Bronchus fibroblast of lung (primary cell): Measurements from ENCODE around the gene MBLAC1.

- RAMPAGE, long total RNA = no peak
Measured at GRCh38 chr7:99032718-99033657, 110.9 kb downstream of the SMURF1 start.

DNA sequence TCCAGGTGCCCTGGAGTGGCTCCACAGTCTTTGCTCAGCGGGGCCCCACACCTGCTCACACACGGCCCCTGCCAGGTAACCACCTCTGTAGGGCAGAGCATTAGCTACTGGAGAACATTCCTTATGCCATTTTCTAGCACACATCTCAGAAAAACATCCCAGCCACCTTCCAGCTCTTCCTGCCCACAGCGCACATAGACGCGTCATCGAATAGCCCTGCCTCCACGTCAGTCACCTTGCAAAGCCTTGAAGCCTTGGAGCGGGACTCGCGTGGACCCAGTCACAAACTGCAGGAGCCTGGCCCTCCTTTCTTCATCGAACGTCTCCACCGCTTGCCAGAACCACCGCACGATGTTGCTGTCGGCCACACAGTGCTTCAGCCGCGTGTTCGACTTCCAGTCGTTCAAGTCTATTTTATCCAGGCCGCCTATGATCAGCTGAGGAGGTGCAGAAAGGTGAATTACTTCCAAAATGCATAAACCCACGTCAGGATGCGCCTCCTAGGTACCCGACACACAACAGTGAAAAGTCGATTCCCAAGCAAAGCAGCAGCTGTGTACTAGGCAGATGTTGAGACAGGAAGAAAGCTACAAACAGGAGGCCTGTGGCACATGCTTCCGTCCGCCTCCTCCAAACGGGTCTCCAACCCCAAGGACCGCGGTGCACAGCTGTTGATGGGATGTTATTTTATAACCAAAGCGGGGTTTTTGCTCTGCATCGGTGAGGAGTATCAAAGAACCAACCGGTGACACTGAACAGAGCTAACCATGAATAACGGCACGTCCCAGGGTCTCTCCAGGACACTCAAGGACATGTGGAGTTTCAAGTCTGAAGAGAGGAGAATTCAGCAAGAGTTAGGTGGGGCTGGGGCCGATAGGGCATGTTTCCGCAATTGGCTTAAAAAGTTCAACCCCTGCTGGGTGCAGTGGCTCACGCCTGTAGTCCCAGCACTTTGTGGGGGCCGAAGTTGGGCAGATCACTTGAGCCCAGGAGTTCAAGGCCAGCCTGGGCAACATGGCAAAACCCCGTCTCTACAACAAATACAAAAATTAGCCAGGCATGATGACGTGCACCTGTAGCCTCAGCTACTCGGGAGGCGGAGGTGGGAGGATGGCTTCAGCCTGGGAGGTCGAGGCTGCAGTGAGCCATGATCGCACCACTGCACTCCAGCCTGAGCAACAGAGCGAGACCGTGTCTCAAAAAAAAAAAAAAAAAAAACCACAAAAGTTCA is 108.2 kb downstream of the SMURF1 start:
- RAMPAGE, long total RNA = no peak

- RAMPAGE, long total RNA = no peak
Measured at GRCh38 chr7:99079125-99079587, 64.8 kb downstream of the SMURF1 start.

DNA sequence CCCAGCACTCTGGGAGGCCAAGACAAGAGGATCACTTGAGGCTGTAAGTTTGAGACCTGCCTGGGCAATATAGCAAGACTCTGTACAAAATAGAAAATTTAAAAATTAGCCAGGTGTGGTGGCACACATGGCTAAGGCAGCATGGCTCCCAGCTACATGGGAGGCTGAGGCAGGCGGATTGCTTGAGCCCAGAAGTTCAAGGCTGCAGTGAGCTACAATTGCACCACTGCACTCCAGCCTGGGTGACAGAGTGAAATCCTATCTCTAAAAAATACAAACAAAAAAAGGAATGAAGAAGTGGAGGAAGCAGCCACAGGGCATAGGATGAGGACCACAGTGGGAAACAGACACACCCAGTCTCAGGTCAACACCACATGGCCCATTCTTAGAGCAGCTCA is 10.0 kb downstream of the PDAP1 start:
- RAMPAGE, long total RNA = no peak

GRCh38 chr7:99457563-99458638 is 8.1 kb downstream of the ATP5MF start:
- RAMPAGE, long total RNA = no peak

DNA sequence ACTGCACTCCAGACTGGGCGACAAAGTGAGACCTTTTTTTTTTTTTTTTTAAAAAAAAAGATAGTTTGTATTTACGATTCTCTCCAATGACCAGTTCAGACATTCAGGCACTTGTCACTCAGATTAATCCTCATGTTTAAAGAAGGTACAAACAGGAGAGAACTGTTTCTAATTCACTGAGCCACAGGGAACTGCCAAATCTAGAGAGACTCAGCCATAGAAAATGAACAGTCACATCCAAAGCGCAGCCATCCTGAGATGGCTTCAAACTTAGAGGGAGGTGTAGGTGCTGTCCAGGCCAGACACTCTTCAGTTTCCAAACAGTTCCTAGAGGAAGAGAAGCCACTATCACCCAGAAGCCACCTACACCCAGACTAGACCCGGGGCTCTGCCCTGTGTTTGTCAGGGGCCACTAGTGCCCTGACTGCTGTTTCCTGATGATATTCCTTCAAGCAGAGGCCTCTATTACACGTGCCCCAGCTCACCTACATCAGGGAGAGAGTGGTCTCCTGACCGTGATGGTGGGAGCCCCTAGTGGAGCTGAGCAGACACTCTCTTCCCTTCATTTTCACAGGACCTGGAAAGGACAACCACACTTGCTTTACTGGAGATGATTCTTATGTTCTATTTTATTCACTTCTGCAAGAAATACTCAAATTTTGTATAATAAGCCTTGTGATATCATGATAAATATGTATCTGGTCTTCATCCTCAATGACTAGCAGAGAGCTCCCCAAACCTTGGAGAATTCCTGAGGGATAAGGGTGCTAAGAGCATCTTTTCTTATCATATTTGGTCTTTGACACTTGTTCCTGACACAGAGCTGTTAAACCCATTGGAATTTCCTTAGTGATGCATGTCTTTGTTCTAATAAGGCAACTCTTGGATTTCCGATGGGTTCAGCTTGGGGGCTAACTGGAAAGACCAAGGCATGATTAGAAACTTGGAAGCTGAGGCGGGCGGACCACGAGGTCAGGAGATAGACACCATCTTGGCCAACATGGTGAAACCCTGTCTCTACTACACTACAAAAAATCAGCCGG is 9.2 kb downstream of the ZNF394 start:
- RAMPAGE, long total RNA = no peak

DNA sequence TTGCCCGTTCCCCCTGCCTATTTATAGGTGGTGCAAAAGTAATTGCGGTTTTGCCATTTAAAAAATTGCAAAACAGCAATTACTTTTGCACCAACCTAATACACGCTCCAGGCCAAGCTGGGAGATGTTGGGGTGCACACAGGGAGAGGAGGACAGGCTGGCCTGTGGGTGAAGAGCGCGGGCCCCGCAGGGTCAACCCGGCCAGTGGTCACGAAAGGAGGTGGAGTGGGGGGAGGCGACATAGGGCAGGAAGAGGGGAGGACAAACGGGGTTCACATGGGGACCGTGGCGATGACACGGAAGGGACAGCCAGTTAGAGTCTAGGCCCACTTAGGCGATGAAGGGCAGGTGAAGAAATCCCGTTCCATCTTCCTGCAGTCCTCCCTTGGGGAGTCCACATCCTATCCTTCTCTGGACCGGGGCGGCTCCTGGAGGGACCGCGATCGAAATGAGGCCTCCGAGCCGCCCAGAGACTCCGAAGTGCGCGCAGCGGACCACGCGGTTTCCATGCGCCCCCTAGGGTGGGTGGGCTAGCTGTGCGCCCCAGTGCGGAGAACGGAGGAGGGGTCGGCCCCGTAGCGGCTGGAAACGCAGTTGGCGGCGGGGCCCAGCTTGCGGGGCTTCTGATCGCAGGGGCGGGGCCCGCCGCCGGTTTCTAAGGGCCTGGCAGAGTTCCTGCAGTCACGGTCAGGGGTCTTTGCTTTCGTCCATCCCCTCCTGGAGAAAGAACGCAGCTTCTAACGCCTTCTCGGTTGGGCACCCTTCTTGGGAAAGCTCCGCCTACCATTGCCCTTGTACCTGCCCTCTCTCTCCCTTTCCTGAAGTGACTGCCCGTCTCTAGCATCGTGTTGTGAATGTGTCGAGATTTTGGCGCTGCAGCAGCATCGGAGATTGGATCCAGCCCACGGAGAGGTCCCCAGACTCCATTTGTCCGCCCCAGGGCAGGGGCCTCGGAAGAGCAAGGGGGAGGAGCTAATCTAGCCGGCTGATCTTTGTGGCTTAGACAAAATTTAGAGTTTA is 18.0 kb upstream of the TMEM225B start:
- RAMPAGE, long total RNA = no peak

DNA sequence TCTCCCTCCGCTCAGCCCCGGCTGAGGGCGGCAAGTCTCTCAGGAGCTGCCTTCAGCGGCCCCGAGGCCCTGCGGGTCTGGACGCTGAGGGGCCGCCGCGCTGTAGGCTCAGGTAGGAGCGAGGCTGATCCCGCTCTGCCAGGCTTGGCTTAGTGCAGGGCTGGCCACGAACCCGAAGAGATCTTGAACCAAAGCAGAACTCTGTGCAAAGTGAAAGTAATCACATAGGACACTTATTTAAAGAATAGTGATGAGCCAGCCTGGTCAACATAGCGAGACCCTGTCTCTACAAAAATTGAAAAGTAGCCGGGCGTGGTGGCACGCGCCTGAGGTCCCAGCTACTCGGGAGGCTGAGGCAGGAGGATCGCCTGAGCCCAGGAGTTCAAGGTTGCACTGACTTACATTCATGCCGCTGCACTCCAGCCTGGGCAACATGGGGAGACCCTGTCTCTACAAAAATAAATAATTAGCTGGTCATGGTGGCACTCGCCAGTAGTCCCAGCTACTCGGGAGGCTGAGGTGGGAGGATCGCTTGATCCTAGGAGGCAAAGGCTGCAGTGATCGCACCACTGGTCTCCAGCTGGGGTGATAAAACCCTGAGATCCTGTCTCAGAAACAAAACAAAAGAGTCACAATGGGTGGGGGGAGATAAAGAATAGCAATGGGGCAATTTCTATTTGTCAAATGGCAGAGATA is 532 bp downstream of the ZSCAN25 start:
- RAMPAGE, long total RNA = no peak

DNA sequence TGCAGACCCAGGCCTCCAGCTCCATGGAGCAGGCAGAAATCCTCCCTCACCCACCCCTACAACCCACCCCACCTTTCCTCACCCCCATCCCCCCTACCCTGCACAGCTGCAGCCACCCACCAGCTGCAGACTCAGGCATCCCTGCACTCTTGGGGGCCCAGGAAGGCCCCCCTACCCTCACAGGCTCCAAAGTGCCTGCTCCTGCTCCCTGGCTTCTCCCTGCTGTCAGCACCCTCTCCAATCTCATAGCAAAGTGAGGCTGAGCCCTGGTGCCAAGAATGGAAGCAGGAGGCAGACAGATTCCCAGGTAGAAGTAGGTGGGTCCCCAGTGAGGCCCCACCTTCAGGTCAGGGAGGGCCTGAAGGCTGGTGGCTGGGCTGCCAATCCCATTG is 4.8 kb upstream of the CYP3A43 start:
- RAMPAGE, long total RNA = no peak

DNA sequence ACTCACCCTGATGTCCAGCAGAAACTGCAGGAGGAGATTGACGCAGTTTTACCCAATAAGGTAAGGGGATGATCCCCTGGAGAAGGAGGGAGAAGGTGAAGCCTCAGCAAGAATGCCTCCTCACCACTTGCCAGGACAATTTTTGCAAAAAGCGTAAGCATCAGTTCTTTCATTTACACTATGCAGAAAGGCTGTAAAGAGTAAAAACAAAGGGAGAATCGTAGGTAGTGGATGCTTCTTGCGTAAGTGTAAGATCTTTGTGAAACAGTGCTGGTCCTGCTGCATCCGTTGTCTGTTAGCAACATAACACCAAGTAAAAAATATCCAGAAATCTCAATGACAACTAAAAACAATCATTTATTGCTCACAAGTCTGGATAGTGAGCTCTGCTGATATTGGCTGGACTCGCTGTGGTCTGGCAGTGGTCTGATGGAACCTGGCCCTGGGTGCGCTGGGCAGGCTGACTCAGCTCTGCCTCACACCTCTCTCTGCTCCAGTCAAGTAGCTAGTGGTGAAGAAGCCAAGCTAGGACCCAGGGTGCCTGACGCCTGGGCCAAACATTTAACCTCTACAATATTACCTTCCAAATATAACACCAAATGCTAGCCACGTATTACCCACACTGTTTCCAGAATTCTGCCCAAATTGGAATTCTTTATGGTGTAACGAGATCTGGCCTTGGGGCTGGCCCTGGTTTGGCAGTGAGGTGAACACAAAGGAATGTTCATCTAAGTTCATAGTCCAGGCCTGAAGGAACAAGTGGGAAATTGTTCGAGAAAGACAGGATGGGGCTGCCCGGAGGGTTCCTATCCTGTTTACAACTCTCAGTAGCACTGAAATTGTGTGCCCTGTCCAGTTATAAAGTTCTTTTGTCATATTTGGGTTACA is 16.7 kb downstream of the OR2AE1 start:
- RAMPAGE, long total RNA = no peak

GRCh38 chr7:99889837-99890063 is 12.9 kb upstream of the OR2AE1 start:
- RAMPAGE, long total RNA = no peak

DNA sequence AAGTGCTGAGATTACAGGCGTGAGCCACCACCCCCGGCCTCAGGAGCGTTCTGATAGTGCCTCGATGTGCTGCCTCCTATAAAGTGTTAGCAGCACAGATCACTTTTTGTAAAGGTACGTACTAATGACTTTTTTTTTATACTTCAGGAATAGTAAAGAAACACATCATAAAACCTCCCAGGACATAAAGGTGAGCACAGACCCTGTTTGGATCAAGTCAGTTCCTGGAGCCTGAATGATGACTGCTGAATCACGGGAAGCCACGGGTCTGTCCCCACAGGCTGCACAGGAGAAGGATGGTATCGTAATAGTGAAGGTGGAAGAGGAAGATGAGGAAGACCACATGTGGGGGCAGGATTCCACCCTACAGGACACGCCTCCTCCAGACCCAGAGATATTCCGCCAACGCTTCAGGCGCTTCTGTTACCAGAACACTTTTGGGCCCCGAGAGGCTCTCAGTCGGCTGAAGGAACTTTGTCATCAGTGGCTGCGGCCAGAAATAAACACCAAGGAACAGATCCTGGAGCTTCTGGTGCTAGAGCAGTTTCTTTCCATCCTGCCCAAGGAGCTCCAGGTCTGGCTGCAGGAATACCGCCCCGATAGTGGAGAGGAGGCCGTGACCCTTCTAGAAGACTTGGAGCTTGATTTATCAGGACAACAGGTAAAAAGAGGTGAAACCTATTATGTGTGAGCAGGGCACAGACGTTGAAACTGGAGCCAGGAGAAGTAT is 8.0 kb downstream of the ZKSCAN1 start:
- RAMPAGE, long total RNA = no peak

- RAMPAGE, long total RNA = no peak
Measured at GRCh38 chr7:100034102-100035320, 15.1 kb upstream of the ZSCAN21 start.

GRCh38 chr7:100071259-100072357 is 9.9 kb downstream of the ZNF3 start:
- RAMPAGE, long total RNA = no peak

DNA sequence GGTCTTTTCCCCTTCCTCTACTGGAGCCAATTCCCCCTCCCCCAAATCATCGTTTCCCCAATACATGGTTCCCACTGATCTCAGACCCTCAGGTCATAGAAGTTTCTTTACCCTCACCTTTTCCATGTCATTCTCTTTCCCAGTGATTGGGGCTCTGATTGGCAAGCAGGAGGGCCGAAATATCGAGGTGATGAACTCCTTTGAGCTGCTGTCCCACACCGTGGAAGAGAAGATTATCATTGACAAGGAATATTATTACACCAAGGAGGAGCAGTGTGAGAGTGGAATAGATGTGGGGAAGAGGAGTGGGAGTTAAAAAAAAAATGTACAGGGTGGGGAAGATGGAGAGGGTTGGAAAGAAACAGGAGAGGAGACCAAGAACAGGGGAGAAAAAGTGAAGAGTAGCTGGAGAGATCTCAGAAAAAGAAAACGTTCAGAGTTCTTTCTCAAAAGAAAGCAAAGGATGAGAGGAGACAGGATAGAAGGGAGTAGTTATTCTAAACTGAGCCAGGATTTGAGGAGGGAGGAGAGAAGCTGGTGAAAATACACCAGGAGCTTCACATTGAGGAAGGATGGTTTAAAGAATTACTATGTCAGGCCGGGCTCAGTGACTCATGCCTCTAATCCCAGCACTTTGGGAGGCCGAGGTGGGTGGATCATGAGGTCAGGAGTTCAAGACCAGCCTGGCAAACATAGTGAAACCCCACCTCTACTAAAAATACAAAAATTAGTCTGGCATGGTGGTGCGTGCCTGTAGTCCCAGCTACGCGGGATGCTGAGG is 893 bp downstream of the COPS6 start:
- RAMPAGE, long total RNA = no peak

DNA sequence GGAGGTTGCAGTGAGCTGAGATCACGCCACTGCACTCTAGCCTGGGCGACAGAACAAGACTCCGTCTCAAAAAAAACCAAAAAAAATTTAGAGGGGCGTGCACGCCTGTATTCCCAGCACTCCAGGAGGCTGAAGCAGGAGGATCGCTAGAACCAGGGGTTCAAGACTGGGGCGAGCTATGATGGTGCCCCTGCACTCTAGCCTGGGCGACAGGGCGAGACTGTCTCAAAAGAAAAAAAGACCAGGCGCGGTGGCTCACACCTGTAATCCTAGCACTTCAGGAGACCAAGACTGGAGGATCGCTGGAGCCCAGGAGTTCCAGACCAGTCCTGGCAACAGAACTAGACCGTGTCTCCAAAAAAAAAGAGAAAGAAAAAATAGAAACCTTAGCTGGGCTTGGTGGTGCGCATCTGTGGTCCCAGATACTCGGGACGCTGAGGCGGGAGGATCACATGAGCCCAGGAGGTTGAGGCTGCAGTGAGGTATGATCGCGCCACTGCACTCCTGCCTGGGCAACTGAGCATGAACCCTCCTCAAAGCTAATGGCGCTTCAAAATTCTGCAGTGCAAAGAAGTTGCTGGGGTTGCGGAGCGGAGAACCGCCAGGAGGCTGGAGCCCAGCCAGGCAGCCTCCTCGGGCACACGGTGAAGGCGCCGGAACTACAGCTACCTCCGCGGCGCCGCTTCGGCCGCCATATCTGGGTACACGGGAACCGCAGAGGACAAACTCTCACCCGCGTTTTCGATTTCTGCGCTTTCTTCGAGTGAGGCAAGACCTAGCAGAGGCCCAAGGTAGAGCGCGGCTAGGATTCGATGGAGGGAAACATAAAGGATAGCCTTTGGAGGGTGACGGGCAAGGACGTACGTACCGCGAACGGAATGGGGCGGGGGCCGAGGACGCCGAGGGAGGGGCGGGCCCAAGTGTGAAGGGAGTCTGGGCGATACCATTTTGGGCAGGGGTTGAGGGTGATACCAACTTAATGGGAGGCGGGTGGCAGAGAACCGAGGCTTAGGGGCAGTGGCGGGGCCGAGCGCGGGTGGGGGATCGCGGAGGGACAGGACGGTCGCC is at the start of gene MBLAC1:
Gene MBLAC1 (plus strand): TSS at position 694 of the 1,068 bp plus-strand sequence.
- RAMPAGE, long total RNA = no peak

DNA sequence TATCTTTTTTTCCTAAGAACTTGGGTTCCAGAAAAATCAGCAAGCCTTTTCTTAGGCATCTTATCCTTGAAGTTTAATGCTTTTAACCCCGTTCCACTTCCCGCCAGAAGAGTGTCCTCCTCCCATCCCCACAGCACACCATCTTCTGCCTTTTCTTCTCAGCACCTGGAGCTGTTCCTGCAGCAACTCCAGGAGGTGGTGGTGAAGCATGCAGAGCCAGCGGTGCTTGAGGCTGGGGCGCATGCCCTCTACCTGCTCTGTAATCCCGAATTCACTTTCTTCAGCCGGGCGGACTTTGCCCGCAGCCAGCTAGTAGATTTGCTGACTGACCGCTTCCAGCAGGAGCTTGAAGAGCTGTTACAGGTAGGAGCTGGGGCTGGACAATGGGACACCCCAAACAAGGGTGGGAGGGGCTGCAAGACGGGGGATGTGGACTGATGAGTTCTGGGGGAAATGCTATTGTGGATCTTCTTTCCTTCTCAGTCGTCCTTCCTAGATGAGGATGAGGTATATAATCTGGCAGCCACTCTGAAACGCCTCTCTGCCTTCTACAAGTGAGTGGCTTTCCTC is 19.1 kb upstream of the PVRIG start:
- RAMPAGE, long total RNA = no peak

GRCh38 chr7:100344497-100345274 is 13.2 kb upstream of the PILRB start:
- RAMPAGE, long total RNA = no peak

DNA sequence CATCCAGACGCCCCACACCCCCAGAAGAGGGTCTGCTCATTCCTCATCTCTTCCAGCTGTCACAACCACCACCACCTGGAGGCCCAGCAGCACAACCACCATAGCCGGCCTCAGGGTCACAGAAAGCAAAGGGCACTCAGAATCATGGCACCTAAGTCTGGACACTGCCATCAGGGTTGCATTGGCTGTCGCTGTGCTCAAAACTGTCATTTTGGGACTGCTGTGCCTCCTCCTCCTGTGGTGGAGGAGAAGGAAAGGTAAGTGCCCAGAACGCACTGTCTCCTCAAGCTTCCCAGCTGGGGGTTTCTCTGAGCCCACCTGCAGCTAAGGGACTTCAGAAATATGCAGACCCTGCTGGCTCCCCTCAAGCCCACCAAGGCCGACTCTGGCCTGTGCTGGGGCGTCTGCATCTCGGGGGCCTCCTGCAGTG is 1.4 kb downstream of the PILRB start:
- RAMPAGE, long total RNA = no peak

DNA sequence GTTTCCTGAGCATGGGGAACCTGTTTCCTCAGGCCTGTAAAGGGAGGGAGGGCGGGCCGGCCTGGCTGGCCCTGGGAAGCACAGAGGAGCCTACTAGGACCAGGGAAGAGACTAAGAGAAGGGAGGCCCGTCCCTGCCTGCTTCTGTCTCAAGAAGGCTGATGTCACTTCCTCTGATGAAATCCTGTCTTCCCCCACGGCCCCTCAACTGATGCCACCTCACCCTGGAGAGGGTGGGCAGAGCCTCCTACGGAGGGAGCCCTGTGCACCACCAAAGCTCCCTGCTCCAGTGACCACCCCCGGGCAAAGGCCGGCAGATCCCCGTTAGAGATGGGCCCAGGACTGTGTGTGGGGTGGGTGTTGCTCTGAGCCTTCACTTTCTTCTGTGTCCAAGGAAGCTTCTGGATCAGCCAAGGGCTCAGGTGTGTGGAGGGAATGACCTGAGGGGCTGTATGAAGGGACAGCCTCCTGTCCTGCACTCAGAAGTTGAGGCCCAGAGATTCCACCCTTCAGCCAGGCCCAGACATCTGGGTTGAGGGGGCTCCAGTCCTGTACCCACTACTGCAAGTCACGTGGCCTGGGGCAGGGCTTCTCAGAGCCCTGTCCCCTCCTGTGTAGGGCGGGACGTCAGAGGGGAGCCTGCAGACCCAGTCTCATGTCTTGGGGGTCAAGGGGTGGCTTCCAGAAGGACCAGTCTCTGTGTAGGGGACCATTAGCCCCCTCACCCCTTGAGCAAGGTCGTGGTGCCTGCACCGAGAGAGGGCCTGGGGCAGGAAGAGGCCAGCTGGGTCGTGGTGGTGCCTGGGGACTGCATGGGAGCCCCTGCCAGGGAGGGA is 815 bp upstream of the PILRA start:
- RAMPAGE, long total RNA = no peak